ENCODE results near the genes CRYL1 and TNFRSF19.

DNA sequence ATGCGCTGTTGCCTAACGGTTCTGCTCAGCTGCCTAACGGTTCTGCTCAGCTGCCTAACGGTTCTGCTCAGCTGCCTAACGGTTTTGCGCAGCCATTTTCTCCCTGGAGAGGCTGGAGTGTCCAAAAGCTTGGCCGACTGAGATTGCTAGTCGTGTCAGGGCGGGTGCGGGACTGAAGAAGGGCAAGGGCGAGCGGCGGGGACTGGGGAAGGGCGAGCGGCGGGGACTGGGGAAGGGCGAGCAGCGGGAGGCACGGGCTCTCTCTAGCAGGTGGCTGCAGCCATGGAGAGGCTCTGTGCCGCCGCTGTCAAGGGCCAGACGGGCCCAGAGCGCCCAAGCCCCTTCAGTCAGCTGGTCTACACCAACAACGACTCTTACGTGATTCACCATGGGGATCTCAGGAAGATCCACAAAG lies 773.0 kb downstream of the TUBA3C start:
- RRBS: no CpG with 5 or more reads among the region's 25 CpGs

- RRBS: no CpG with 5 or more reads among the region's 9 CpGs
These were observed 54.0 kb downstream of the MPHOSPH8 start for GRCh38 chr13:19687252-19688165.

DNA sequence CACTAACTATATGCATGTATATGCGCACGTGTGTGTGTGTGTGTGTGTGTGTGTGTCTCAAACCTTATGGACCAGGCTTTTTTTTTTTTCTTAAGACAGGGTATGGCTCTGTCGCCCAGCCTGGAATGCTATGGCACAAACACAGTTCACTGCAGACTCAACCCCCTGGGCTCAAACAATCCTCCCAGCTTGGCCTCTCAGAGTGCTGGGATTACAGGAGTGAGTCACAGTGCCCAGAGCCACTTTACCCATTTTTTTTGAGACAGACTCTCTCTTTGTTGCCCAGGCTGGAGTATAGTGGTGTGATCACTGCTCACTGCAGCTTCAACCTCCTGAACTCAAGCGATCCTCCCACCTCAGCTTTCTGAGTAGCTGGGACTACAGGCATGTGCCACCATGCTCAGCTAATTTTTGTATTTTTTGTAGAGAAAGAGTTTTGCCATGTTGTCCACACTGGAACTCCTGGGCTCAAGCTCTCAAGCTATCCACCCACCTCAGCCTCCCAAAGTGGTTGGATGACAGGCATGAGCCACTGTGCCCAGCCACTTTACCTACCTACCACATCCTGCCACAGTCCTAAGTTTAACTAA lies 2.4 kb downstream of the ZMYM5 start:
- RRBS: no CpG with 5 or more reads among the region's 4 CpGs

- RRBS: no CpG with 5 or more reads among the region's 6 CpGs
These were observed 33.7 kb downstream of the GJA3 start for GRCh38 chr13:20127163-20127496.

- RRBS: 4% methylated on average over 10 of the region's 25 CpGs
These were observed 32.2 kb downstream of the GJA3 start for GRCh38 chr13:20128672-20129005.

GRCh38 chr13:20161348-20162203 lies 724 bp upstream of the GJA3 start:
- RRBS: 2% methylated on average over 34 of the region's 80 CpGs

DNA sequence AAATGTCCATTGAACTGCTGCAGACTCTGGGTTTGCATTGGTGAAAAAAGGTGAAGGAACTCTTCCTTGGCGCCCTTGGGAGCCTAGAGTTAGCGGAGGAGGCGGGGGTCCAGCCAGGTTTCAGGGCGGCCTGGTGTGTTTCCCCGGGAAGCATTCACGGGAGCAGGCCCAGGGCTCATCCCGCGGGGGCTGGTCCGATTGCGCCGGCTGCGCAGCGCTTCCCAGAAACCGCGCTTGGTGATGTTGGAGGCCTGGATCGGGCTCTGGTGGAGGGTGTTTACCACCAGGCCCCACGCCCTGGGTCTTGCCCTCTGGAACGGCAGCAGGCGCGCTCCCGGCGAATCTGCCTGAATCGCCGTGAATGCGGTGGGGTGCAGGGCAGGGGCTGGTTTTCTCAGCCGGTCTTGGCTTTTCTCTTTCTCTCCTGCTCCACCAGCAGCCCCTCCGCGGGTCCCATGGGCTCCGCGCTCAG lies 69.2 kb upstream of the GJB6 start:
- RRBS: 7% methylated on average over 17 of the region's 30 CpGs

DNA sequence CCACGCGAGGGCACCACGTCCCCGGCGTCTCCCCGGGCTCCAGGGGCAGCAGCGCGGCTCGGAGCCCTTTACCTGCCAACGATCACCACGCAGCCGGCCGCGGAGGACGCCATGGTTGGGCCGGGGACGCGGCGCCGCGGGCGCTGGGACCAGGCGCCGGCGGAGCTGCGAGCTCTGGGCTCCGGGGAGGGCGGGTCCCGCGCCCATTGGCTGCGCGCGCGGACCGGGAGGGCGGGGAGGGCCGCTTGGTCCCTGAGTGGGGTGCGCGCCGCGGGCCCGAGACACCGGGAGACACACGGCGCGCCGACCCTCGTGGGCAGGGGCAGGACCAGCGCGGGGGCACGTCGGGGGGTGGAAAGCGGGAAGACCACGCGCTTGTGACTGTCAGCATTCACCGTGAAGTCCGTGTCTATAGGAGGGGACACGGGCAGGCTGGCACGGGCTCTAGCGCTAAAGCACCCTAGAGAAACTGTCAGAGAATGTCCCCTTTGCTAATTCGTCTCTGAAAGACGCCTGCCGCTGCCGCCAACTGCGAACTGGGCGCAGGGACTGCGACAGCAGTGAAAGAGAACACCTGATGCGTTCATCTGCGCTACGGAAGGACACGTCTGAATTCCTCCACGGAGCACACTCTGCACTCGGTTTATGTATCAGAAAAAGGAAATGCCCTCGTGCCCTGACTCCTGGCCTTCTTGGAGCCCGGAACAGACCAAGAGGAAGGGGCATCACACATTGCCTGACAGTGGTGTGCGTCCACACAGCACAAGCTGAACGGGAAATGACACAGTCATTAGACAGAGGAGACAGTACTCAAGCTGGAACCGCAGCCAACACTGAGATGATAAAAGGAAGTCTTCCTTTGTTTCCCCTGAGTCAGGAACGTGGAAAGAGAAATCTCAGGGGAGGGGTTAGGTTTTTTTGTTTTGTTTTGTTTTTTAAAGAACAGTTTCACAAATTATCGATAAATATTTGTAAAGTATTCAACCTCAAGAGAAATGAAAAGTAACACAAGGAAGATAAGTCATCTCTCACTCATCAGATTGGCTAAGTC lies at the start of gene CRYL1:
CRYL1 (minus strand) TSS at position 176 of the 1,051 bp plus-strand sequence.
- RRBS: under 1% methylated on average over 37 of the region's 80 CpGs

DNA sequence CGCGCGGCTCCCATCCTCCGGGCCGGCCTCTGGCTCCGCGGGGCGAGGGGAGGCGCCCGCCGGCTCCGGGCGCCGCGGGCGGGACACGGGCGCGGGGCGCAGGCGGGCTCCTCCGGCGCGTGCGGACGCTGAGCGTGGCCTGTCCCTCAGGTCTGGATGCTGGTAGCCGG lies 232 bp downstream of the IL17D start:
- RRBS: 1% methylated on average over 21 of the region's 28 CpGs

GRCh38 chr13:21049775-21050114 lies 11.6 kb downstream of the LATS2 start:
- RRBS: no CpG with 5 or more reads among the region's 6 CpGs

- RRBS: no CpG with 5 or more reads among the region's 9 CpGs
These were observed 5.2 kb downstream of the LATS2 start for GRCh38 chr13:21056113-21056596.

- RRBS: no CpG with 5 or more reads among the region's 19 CpGs
These were observed 132.0 kb downstream of the ZDHHC20 start for GRCh38 chr13:21326800-21327777.

- RRBS: no CpG with 5 or more reads among the region's 13 CpGs
These were observed 620 bp upstream of the ZDHHC20 start for GRCh38 chr13:21459648-21460198.

DNA sequence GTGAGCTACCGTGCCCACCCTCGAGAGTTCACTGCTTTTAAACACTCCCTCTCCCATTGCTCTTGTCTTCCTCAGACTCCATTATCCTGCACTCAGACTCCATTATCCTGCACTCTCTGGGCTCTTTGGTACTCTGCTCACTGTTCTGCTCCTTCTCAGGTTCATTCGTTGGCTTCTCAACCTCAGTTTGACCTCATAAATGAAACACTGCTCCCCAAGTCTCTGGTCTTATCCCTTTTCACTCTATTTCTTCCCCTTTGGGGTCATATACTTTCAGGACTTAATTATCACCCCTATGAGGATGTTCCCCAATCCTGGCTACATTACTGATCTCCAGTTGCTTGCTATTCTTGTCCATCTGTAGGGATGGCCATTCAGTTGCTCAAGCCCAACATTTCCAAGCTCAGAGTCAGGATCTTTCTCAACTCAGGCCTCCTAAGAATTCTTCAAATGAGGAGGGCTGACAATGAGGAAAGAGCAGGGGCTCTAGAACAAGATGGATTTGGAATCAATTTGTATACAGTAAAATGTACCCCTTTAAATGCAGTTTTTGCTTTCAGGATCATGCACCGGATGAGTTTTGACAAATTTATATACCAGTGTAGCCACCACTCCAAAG lies 60.3 kb upstream of the ZDHHC20 start:
- RRBS: no CpG with 5 or more reads among the region's 4 CpGs

GRCh38 chr13:22114597-22115555 lies 444.0 kb downstream of the FGF9 start:
- RRBS: no CpG with 5 or more reads among the region's 9 CpGs

GRCh38 chr13:22837929-22838335 lies 342.8 kb upstream of the SGCG start:
- RRBS: 12% methylated on average over 2 of the region's 29 CpGs

- RRBS: no CpG with 5 or more reads among the region's 17 CpGs
These were observed 19.9 kb upstream of the SGCG start for GRCh38 chr13:23160668-23161429.

DNA sequence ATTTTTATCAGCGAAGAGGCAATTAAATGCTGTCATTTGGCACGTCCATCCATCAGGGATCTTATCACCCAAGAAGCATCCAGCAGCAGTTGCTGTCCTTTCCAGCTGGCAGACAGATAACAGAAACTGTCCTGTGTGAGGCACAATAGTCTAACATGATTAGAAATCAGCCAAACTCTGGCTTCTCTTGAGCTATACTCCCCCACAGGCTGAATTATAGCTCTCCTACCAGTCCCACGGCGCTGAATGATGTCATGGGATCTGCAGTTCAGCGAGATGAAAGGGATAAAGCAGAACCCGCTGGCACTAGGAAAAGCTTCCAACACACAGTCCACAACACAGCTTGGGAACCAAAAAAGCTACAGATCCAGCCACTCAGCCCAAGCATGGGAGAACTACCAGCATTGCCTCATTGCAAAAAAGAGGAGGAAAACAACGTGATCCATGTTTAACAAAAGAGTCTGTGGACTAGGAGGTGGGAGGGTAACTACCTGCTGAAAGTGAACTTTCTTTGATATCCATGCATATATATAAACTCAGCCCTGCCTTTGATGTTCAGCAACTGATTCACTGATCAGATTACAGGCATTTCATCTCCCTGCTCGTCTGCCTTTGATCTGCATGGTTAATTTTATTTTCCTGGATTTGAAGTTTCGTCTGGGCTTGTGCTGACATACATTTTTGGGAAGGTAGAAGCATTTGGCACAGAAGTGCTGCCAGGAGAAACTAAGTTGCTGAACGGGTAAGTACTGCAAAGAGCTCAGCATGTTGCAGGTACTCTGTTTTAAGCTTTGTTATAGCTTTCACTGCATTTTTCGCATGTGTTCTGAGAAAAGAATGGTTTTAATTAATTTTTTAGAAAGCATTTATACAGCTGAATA lies at the start of gene TNFRSF19:
TNFRSF19 (plus strand) TSS at position 306 of the 881 bp plus-strand sequence.
- RRBS: no CpG with 5 or more reads among the region's 11 CpGs

GRCh38 chr13:23636589-23636911 lies 66.3 kb downstream of the TNFRSF19 start:
- RRBS: no CpG with 5 or more reads among the region's 4 CpGs

- RRBS: no CpG with 5 or more reads among the region's 6 CpGs
These were observed 67.4 kb downstream of the TNFRSF19 start for GRCh38 chr13:23637593-23638058.